Ishikawa (cell line): ENCODE data around the gene POLQ.

DNA sequence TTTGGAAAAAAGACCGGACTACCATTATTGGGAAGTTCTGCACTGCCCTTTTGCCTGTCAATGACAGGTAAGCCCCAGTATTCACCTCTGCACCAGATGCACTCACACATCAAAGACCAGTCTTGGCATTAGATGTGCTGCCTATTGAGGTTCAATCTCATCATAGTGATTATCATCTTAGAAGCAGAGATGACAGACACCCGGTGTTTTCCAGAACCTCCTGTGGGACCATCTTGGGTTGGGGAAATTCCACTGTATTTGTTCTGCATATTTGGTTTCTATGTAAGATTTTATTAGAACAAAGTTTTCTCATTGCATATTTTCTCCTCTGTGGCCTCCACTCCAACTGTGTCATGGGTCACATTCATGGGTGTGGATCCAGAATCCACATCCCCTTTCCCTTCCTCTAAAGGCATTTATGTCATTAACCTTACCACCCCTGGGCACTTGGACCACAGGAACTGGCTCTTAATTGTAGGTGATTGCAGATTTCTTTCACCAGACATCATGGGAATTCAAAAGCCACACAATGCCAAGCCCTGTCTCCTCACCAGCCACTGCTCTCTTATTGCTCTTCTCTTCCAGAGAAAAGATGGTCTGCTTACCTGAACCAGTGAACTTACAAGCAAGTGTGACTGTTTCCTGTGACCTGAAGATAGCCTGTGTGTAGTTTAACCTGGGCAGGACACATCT, 31.3 kb downstream of the PLA1A start:
- RRBS, result no CpG with 5 or more reads among the region's 2 CpGs

GRCh38 chr3:119646919-119647591, 13.3 kb downstream of the POPDC2 start:
- RRBS, result no CpG with 5 or more reads among the region's 3 CpGs

DNA sequence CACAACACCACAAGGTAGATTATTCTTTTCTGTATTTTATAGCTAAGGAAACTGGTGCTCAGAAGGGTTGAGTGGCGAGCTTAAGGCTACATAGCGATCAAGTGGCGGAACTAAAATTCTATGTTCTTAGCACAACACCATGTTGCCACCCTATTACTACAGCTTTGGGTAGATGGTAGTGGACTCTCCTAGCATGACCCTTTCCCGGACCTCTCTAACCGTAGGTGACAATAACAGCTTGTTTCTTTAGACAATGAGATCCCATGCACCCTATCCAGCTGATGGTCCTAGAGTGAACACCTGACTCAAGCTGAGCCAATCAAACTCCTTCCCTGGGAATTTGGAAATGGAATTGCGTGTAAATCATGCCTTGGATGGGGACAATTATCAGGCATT, 4.7 kb downstream of the POPDC2 start:
- RRBS, result no CpG with 5 or more reads among the region's 6 CpGs

- RRBS, result no CpG with 5 or more reads among the region's 4 CpGs
Measured at GRCh38 chr3:119716976-119717595, 14.3 kb downstream of the CFAP91 start.

GRCh38 chr3:120043097-120043613, 51.1 kb downstream of the GSK3B start:
- RRBS, result no CpG with 5 or more reads among the region's 5 CpGs

DNA sequence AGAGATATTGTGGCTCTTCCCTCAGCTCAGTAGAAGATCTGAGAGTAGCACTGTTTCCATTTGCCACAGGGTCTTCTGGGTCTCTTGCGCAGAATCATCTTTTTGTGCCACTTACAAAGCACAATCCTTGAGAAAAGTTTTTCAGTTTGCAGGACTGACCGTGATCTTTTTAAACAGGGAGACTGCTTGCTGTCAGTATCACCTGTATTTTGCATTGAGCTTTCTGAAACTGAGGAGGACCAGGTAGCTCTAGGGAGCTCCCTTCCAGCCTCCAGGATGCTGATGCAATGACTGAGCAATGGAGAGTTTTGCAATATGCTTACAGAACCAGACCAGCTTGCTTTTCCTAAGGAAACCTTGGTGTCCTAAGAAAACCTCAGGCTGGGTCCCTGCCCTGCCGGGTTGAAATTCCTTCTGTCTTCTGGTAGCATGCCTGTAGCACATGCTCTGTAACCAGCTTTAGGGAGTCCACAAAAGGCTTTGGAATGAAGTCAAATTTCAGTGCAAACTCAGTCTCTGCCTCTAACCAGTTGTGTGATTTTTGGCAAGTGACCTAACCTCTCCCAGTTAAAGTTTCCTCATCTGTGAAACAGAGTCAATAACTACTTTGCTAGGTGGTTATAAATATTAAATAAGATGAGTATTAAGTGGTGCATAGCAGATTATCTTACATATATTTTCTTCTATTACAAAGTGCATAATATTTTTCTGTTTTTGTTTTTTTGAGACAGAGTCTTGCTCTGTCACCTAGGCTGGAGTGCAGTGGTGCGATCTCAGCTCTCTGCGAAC, 65.8 kb upstream of the GSK3B start:
- RRBS, result no CpG with 5 or more reads among the region's 5 CpGs

- RRBS, result no CpG with 5 or more reads among the region's 12 CpGs
Measured at GRCh38 chr3:120449504-120450218, 1.1 kb downstream of the FSTL1 start.

GRCh38 chr3:120450219-120450631, 567 bp downstream of the FSTL1 start:
- RRBS, result 1% methylated on average over 7 of the region's 28 CpGs

DNA sequence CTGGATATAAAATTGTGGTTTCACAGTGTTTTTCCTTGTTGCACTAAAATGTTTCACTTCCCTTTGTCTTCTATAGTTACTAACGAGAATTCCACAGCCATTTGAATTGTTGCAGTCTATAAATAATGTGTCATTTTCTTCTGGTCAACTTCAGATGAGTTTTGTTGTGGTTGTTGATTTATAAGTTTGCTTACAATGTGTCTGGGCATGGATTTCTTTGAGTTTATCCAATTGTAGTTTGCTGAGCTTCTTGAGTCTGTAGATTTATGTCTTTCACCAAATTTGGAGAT, 63.3 kb upstream of the NDUFB4 start:
- RRBS, result no CpG with 5 or more reads among the region's 1 CpG

GRCh38 chr3:120615718-120616189, 19.6 kb downstream of the NDUFB4 start:
- RRBS, result no CpG with 5 or more reads among the region's 7 CpGs

DNA sequence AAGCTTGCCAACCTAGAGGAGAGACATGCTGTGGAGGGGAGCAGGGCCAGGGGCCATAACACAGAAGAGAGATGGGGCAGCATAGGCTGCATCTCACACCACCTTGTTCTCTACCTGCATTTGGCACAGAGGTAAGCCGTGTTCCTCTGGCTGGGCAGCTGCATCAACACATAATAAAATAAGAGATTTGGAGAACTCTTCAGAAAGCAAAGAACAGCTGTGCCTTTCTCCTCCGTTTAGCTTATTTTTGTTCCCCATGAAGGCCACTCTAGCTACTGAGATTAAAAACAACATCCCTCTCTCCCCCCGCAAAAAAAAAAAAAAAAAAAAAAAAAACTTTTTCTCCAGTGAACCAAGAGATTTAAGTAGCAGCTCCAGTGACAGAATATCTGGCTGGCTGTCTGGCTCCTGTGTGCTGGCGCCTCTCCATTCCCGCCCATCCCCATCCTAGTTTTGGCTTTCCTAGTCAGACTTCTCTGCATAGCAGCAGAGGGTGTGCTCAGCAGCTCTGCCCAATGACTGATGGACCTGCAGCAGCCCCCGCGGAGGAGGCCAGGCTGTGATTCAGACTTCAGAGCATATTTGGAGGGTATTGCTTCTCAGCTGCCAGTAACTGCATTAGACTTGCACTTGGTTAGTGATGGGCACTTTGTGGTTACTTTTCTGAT, 52.1 kb upstream of the STXBP5L start:
- RRBS, result no CpG with 5 or more reads among the region's 7 CpGs

DNA sequence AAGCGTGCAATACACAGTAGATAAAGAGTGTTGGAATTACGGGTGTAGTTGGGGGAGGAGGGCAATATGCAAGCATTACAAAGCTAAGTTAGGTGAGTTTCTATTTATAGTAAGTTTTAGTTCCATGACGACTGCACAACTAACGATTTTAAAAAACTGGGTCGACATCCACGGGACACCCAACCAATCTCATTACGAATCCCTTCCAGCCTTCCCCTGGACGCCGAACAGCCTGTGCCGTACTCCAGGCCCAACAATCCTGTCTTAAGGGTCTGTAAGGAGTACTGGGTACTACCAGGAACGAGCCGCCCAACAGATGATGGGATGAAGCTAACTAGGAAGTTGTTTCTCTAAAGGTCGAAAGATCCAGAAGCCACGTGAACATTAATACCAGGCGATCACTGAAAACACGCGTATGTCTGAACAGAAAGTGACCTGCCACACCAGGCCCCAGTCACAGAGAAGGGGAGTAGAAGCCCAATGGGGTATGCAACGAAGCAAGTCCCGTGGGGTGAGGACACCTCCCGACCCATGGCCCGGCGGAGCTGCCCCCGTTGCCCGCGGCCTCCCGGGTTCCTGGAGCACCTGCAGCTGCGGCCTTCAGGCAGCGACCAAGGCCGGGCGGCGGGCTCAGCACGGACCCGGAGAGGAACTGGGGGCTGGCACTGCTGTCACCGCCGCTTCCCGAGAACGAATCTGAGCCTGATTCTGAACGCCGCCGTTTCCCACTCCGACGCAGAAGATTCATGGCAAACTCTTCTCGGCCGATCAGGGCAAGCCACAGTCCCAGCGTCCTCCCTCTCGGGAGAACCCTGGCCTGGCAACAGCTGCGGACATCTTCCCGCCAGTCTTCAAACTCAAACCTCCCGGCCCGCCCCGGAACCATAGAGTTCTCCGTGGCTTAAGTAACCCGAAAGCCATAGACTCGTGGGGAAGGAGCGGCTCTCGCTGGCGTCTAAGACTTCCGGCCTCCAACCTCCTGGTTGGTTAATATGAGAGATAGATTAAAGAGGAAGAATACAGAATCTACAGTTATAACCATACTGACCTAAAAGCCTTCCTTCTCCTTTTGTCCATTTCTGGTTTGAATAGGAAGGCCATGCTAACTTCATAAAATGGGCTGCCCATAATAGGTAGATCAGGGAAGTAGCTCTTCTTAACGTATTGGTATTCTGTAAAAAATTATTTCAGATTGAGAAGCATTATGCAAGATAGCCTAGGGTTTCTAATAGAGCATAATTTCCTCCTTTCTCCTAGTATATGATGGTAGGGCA, at the start of gene POLQ:
POLQ (minus strand) TSS at position 859 of the 1,274 bp plus-strand sequence.
- RRBS, result 2% methylated on average over 11 of the region's 59 CpGs

- RRBS, result no CpG with 5 or more reads among the region's 6 CpGs
Measured at GRCh38 chr3:121648350-121649104, 12.2 kb downstream of the HCLS1 start.

GRCh38 chr3:121702371-121702883, 41.7 kb upstream of the HCLS1 start:
- RRBS, result no CpG with 5 or more reads among the region's 2 CpGs

DNA sequence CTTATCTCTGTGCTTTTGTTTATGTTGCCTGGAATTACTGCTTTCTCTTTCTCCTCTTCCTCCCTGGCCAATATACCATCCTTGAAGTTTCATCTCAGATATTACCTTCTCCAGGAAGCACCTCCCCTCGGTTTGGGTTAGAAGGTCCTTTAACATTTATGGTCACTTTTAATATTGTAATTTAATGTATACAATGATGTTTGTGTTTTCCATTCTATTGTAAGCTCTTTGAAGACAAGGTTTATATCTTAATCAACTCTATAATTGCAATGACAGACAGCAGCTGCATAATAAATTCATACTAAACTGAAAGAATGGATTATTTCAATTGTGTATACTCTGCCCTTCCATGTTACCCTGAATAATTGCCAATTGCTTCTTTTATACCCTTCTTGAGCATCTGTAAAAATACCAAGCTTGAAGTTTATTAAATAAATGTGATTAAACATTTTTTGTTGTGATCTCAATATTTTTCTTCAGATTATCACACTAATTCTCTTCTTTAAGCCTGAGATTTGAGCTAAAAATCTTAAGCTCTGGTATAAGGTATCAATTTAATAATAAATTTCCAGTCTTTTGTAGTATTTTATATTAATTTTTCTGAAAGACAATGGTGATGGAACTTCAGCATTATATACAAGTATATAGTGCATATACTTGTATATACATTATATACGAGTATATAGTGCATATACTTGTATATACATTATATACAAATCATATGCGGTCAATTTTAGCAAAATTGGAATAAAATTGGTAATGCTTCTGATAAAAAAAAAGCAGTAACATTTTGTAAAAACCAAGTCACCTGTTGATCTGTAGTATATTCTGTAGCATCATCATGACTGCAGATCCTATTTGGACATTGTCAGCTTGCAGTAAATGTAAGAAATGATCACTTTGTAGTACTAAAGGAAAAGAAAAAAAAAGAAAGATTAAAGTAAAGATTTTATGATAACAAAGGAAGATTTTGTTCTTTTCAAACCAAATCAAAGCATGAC, 28.0 kb downstream of the IQCB1 start:
- RRBS, result no CpG with 5 or more reads among the region's 3 CpGs

DNA sequence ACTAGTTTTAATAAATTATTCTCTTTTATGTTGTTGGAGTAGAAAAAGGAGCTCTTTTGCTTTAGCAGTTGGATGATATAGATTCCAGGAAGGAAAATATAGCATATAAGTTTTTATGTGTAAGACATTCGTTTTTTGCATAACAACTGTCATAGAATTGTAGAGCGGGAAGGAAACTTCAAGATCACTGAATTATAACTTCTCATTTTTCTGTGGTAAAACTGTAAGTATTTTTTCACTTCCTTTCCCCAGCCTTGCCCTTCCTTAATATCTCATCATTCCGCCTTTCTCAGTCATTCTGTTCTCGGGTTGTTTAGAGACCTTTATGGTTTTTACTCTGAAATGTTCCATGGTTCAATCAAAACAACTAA, 1.0 kb downstream of the EAF2 start:
- RRBS, result no CpG with 5 or more reads among the region's 4 CpGs

- RRBS, result no CpG with 5 or more reads among the region's 4 CpGs
Measured at GRCh38 chr3:121998776-121999380, 23.2 kb downstream of the ILDR1 start.

- RRBS, result no CpG with 5 or more reads among the region's 3 CpGs
Measured at GRCh38 chr3:122020831-122021401, 1.1 kb downstream of the ILDR1 start.